OVCAR3 (cell line): ENCODE results near the gene LASP1.

DNA sequence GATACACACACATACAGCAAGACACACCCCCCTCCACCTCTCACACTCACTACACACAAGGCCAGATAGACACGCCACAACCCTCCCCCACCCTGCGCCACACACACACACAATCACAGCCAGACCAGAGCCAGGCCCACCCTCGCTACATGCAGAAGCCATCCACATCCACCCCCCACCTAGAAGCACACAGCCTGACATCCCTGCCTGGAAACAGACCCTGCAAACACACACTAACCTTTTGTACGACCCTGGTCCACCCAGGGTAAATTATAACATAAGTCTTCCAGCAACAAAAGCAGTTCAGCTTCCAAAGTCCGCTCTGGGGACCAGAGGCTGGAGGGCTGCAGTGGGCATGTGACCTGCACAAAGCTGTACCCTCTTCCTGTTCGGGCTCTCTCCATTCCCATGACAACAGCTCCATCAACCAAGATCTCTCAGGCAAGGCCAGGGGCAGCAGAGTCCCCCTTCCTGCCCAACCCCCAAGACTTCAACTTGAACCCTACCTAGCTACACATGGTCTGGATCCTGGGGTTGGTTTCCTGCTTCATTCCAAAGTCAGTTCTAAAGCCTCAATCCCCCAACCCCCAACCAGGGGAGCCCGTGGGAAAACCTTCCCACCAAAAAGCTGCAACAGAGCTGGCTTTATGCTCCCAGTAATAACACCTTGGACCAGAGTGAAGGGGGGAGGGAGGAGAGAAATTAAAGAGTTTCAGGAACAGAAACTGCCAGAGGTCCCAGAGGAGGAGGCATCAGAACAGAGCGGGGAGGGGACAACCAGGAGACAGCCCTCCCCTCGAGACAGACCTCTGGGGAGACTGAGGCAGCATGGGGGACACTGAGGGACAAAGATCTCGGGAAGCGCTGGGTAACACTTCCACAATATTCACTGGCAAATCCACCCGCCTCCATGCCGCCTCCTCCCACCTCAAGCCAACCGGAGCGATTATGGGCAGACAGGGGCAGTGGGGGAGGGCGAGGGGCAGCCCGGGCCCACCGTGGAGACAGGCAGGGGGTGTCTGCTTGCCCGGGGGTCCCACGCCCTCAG lies 1.6 kb downstream of the PCGF2 start:
- RRBS: no CpG with 5 or more reads among the region's 20 CpGs

DNA sequence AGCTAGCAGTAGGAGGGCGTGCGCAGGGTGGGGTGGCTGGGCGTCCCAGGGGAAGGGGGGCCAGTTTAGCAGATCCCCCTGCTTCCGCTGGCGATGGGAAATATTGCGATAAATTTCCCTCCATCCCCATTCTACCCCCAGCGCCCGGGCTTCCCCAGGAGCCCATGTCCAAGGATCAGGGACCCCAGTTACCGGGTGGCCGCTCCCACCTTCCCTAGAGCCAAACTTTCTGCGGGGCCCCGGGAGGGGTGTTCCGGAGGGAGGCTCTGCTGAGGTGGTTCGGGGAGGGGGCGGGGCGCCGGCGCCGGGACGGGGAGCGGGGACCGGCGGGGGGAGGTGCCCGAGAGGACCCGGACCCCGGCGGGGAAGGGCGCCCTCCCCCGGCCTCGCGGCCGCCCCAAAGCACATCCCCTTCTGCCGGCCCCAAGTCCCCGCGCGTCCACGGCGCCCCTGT lies 831 bp downstream of the PCGF2 start:
- RRBS: no CpG with 5 or more reads among the region's 38 CpGs

GRCh38 chr17:38852424-38853587 lies 715 bp downstream of the RPL23 start:
- RRBS: no CpG with 5 or more reads among the region's 41 CpGs

DNA sequence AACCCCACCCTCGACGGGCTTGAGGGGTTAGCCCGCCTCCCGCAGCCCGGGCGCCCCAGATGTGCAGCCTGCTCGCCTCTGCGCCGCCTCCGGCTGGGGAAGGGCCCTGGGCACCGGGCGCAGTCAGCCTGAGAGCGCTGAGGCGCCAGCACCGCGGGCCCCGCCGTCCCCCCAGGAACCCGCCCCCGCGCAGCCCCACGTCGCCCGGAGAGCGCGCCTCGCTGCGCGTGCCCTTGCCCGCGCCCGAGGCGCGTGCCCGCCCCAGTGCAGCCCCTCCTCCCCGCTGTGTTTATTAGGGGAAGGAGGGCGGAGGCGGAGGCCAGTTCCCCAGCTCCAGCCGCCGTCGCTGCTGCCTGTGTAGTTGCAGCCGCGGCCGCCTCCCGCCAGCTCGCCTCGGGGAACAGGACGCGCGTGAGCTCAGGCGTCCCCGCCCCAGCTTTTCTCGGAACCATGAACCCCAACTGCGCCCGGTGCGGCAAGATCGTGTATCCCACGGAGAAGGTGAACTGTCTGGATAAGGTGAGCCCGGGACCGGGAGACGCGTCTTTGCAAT lies at the start of gene LASP1:
Gene LASP1, plus strand, starts transcription at position 319 of the 553 bp plus-strand sequence.
- RRBS: 5% methylated on average over 26 of the region's 62 CpGs

DNA sequence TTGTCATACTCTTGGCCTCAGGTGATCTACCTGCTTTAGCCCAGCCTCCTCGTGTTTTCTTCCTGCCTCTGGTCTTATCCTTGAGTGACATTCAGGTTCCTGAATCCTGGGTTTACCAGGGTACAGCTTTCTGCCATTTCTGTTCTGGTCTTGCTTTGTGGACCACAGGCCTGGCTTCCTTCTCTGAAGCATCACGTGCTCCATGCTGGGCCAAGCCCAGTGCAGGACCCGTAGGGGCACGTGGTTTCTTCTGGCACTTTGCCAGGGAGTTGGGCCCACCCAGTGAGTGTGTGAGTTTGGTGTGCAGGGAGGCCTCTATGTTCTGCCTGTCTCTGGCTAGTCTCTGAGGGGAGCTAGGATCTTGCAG lies 11.6 kb downstream of the LASP1 start:
- RRBS: no CpG with 5 or more reads among the region's 4 CpGs

DNA sequence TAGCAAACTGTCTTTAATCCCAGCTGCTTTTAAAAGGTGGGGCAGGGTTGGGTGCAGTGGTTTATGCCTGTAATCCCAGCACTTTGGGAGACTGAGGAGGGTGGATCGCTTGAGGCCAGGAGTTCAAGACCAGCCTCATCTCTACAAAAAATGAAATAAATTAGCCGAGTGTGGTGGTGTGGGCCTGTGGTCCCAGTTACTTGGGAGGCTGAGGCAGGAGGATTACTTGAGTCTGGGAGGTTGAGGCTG lies 13.1 kb downstream of the LASP1 start:
- RRBS: no CpG with 5 or more reads among the region's 2 CpGs

GRCh38 chr17:39002943-39003696 lies 35.9 kb upstream of the FBXO47 start:
- RRBS: no CpG with 5 or more reads among the region's 16 CpGs

- RRBS: 94% methylated on average over 2 of the region's 11 CpGs
Measured at GRCh38 chr17:39057697-39058145, 90.5 kb upstream of the FBXO47 start.

DNA sequence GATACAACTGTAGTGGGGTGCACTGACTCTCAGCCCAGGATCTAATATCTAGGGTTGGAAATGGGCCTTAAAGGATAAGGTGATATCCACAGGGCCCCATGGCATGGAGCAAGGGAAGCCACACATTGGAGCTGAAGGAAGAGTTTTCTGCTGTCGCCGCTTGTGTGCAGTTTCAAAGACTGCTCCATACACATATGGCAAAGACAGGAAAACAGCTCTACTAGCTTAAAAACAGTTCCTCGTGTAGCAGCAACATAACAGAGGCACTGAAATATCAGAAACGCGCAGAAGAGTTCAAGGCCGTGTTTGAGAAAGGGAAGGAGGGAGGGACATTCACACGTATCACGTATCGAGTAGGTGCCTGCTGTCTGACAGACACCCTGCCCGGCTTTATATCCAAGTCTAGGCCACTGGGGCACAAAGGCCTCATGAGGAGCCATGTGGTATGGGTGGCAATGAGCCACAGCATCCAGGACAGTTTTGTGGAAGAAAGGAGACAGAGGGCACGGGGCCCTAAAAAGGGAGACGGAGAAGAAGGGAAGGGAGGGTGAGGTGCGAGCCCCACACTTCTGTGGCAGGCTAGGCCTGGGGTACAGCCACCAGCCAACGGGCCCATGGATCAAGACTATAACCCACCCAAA lies 50.4 kb downstream of the PLXDC1 start:
- RRBS: no CpG with 5 or more reads among the region's 14 CpGs

GRCh38 chr17:39164558-39165725 lies 1.0 kb downstream of the ARL5C start:
- RRBS: 65% methylated on average over 11 of the region's 65 CpGs

GRCh38 chr17:39201150-39201556 lies 1.1 kb downstream of the RPL19 start:
- RRBS: no CpG with 5 or more reads among the region's 6 CpGs

GRCh38 chr17:39213782-39214274 lies 11.9 kb downstream of the STAC2 start:
- RRBS: no CpG with 5 or more reads among the region's 10 CpGs

DNA sequence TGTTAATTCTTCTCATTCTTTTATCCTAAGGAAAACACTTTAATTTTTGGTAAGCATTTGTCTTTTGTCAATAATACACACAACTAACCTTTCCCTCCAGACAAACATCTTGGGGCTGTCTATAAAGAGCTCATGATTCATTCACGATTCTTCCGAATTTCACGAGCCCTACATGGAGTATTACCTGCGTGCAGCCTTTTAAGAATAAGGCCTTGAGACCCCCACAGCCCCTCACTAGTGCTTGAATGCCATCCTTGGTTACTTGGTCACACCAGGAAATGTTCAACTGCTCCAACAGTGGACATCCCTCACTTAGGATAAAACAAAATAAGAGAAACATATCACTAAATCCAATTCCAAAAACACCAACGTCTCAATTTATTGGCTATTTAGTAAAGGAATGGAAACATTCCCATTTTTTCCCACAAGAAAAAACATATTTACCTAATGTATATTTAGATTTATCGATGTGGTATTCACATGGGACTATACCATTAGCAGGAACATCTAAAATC lies 56.9 kb upstream of the STAC2 start:
- RRBS: no CpG with 5 or more reads among the region's 6 CpGs

- RRBS: no CpG with 5 or more reads among the region's 3 CpGs
Measured at GRCh38 chr17:39440347-39440851, 10.7 kb downstream of the MED1 start.

- RRBS: no CpG with 5 or more reads among the region's 13 CpGs
Measured at GRCh38 chr17:39462964-39463262, 1.6 kb downstream of the CDK12 start.

DNA sequence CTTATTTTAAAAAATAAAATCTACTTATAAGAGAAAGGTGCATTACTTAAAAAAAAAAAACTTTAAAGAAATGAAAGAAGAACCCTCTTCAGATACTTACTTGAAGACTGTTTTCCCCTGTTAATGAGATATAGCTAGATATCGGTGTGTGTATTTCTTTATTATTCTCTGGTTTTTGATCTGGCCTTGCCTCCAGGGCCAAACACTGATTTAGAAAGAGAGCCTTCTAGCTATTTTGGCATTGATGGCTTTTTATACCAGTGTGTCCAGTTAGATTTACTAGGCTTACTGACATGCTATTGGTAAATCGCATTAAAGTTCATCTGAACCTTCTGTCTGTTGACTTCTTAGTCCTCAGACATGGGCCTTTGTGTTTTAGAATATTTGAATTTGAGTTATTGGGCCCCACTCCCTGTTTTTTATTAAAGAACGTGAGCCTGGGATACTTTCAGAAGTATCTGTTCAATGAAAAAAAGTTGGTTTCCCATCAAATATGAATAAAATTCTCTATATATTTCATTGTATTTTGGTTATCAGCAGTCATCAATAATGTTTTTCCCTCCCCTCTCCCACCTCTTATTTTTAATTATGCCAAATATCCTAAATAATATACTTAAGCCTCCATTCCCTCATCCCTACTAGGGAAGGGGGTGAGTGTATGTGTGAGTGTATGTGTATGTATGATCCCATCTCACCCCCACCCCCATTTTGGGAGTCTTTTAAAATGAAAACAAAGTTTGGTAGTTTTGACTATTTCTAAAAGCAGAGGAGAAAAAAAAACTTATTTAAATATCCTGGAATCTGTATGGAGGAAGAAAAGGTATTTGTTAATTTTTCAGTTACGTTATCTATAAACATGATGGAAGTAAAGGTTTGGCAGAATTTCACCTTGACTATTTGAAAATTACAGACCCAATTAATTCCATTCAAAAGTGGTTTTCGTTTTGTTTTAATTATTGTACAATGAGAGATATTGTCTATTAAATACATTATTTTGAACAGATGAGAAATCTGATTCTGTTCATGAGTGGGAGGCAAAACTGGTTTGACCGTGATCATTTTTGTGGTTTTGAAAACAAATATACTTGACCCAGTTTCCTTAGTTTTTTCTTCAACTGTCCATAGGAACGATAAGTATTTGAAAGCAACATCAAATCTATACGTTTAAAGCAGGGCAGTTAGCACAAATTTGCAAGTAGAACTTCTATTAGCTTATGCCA lies 72.2 kb downstream of the CDK12 start:
- RRBS: no CpG with 5 or more reads among the region's 8 CpGs

- RRBS: no CpG with 5 or more reads among the region's 15 CpGs
Measured at GRCh38 chr17:39544481-39544868, 63.2 kb downstream of the NEUROD2 start.

- RRBS: no CpG with 5 or more reads among the region's 3 CpGs
Measured at GRCh38 chr17:39553392-39554085, 54.2 kb downstream of the NEUROD2 start.

- RRBS: no CpG with 5 or more reads among the region's 1 CpG
Measured at GRCh38 chr17:39593199-39593456, 14.6 kb downstream of the NEUROD2 start.

DNA sequence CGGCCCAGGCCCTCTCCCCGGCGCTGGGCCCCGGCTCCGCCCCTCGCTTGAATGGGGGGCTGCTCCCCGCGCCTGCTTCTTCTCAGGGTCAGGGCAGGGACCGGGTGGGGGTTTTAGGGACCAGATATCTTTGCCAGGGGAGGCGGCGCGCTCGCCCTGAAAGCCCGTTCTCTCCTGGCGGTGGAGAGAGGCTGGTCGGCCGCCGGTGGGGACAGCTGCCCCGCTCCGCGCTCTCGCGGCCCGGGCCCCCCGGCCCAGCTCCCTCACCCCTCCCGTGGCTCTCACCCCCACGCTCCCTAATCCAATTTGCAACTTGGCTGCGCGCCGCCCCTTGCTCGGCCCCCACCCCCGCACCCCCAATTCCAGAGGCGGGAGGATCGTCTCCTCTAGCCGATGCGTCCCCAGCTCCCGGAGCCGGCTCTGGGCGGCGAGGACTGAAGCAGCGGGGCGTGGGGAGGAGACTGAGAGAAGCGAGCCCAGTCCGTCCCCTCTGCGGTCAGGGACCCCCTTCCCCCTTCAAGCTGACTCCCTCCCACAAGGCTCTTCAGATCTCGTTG lies 838 bp downstream of the NEUROD2 start:
- RRBS: 7% methylated on average over 13 of the region's 46 CpGs